Neuron (in vitro differentiated cells): ENCODE data around the gene NPIPA1.

DNA sequence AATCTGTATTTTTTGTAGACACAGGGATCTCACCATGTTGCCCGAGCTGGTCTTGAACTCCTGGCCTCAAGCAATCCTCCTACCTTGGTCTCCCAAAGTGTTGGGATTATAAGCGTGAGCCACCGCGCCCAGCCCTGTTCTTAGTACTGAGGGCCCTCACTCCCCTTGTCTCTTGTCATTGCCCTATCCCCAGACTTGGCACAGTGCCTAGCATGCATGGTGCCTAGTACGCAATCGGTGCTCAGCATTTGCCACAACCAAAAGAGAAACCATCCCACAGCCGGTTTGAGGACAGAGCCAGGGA is 274.2 kb downstream of the MRTFB start:
- PRO-cap: no peak

GRCh38 chr16:14937135-14937621 is at the start of gene NPIPA1:
NPIPA1 (plus strand) TSS chr16:14937443.
- PRO-cap: no peak

- PRO-cap: no peak
Measured at GRCh38 chr16:15032482-15032966, 23.4 kb downstream of the NTAN1 start.

GRCh38 chr16:15604914-15605458 is 38.0 kb downstream of the MARF1 start:
- PRO-cap: no peak

DNA sequence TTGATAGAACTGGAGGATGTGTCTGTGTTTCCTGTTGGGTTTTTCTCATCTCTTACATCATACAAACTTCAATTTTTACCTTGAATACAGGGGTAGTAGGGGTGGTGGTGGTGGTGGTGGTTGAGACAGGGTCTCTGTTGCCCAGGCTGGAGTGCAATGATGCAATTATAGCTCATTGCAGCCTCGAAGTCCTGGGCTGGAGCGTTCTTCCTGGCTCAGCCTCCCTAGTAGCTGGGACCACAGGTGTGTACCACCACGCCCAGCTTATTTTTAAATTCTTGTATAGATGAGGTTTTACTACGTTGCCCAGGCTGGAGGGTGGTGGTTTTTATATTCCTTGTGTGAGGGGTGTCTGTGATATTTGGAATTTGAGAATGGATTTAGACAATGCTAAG is 53.4 kb downstream of the NDE1 start:
- PRO-cap: no peak

GRCh38 chr16:15747526-15747925 is 97.5 kb downstream of the NDE1 start:
- PRO-cap: no peak

DNA sequence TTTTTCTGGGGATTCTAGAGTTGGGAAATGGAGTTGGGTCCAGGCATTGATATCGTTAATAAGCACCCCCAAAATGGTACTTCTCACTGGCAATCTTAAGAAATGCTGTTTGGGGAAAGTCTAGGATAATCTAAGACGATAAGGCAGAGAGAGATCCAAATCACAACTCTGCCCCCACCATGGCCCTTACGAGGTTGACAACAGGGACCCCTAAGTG is 282 bp downstream of the MYH11 start:
- PRO-cap: no peak

- PRO-cap: no peak
Measured at GRCh38 chr16:15885620-15886358, 2.6 kb downstream of the CEP20 start.

DNA sequence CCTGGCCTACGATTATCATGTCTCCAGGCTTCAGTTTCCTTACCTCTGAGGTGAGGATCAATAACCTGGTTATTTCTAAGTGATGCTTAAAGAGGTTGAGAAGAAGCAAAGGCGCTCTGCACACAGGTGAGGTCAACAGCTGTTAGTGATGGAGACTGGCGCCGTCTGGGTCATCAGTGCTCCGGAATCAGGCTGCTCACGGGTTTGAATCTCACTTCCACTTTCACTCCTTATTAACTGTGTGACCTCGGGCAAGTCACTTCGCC is 735 bp upstream of the ABCC1 start:
- PRO-cap: no peak

GRCh38 chr16:15954730-15955133 is 5.3 kb downstream of the ABCC1 start:
- PRO-cap: no peak

DNA sequence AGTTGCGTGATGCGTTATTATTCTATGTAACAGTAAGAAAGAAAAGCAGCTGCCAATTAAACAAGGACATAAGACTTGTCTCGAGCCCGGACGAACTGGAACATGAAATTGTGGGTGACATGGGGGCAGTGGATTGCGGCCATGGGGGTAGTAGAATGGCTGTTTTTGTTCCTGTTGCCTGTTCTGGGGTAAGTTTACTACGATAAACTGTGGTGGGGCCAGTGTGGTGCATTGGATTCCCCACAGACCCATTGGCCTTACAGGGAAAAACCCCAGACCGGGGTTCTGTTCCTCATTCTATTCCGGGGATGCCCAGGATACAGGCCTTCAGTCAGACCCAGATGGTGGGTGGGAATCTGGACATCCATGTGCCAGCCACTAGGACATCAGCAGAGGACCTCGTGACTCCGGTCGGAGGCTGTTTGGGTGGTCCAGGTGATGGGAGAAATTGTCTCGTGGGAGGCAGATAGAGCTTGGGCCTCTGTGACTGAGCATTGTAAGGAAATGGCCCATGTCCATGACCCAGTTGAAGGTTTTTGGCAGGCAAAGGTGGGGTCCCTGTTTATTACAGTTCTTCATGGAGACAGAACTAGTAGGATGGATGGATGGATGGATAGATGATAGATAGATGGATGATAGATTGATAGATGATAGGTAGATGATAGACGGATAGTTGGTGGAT is 88.2 kb downstream of the ABCC1 start:
- PRO-cap: no peak

DNA sequence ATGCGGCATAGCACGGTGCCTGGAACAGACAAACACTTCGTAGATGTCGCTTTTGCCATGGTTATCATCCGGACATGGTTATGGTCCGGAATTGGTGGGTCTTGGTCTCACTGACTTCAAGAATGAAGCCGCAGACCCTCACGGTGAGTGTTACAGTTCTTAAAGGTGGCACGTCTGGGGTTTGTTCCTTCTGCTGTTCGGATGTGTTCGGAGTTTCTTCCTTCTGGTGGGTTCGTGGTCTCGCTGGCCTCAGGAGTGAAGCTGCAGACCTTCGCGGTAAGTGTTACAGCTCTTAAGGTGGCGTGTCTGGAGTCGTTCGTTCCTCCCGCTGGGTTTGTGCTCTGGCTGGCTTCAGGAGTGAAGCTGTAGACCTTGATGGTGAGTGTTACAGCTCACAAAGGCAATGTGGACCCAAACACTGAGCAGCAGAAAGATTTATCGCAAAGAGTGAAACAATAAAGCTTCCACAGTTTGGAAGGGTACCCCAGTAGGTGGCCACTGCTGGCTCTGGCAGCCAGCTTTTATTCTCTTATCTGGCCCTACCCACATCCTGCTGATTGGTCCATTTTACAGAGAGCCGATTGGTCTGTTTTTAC is 119.5 kb downstream of the ABCC6 start:
- PRO-cap: no peak

DNA sequence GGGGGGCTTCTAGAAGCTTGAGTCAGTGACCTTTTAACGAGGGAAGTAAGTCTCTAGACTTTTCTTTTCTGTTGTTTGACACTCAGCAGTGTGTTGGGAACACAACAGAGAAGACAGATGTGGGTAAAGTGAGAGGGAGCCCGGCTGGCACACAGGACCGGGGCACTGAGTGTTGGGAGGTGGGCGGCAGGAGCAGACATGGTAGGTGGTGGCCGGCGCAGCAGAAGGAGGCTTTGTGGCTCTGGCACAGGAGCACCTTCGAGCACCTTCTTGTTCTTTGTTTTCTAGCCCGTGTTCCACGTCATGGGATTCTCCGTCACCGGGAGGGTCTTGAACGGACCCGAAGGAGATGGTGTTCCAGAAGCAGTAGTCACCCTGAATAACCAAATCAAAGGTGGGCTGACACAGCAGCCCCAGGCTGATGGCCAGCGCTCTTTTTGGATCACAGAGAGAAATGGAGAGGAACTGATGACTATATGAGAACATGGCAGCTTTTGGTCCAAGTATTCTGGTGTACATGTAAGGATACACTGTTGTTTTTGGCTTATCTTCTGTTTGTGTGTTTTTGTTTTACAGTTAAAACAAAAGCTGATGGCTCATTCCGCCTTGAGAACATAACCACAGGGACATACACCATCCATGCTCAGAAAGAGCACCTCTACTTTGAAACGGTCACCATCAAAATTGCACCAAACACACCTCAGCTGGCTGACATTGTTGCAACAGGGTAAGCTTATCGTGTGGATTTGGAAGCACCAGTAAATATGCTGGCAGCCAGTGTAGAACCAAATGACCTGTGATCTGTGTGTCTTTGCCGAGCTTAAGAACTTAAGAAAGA is 23.3 kb downstream of the NOMO3 start:
- PRO-cap: no peak

DNA sequence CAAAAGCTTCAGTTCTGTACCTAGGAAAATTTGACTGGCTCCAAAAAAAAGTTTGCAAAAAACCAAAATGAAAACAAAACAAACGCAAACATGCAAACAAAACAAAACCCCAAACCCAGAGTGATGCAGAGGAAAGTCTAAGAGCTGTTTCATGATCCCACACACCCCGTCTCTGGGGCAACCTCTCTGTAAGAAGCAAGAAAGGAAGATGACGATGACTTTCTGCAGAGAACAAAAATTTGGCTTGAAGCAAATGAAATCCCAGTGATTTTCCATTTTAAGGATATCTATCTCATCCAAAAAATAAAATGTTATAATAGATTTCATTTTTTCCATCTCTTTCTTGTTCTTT is 181.1 kb downstream of the XYLT1 start:
- PRO-cap: no peak

DNA sequence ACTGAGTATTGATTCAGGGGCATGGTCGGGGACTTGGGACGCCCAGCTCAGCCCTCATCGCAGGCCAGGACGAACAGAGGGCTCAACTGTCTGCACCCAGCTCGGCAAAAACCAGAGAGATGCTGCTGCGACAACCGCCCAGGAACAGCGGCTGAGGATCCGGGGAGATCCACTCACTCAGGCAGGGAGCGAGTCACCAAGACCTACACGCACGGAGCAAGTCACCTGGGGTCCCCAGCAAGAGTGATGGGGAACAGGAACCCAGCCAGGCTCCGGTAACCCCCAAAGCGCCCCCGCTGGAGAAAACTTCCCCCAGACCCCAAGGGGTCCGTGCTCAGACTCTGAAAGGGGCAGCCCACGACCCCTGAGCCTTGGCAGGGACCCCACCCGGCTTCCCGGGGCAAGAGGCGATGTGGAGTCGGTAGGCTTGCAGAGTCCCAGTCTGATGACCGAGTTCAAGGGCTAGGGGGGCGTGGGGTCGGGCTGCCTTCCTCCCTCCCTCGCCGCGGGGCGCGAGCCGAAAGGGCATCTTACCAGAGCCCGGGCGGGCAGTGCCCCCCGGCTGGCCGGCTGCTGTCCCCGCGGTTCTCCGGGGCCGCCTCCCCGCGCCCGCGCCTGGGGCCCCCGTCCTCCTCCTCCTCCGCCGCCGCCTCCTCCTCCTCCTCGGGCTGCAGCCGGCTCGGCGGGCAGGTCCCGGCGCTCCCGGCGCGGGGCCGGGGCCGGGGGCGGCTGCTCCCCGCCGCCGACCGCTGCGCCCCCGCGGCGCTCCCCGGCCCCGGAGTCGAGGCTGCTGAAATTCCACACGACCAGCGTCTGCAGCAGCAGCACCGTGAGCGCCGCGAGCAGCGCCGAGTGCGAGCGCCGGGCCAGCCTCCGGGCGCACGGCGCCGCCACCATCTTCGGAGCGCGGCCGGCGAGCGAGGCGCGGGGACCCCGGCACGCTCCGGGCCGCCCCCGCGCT is 580 bp downstream of the XYLT1 start:
- PRO-cap: bidirectional peak, plus-strand start at position 896 of the sequence, minus-strand start at position 854 of the sequence

DNA sequence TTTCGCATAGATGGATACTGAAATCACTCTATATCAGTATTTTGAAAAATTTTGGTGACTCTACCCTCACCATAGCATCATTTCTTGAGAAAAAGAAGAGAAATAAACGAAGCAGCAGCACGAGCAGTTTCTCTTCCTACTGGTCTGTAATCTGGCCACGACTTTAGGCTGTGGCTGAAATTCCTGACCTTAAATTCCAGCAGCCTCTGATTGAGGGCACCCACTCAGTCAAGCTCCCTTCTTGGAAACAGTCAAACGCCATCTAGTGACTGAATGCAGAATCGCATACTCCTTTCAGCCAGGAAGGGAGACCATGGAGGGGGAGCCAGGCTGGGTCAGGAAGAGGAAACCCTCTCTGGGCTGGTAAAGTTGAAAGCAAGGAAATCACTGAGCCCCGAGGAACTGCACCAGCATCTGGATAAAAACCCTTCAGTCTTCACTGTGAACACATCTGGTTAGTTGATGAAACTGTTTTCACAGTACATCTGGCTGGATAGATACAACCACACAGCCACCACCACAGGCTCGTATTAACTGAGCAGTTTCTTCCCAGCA is 108.5 kb upstream of the XYLT1 start:
- PRO-cap: no peak

- PRO-cap: no peak
Measured at GRCh38 chr16:17972264-17972649, 364.3 kb downstream of the NPIPA8 start.

DNA sequence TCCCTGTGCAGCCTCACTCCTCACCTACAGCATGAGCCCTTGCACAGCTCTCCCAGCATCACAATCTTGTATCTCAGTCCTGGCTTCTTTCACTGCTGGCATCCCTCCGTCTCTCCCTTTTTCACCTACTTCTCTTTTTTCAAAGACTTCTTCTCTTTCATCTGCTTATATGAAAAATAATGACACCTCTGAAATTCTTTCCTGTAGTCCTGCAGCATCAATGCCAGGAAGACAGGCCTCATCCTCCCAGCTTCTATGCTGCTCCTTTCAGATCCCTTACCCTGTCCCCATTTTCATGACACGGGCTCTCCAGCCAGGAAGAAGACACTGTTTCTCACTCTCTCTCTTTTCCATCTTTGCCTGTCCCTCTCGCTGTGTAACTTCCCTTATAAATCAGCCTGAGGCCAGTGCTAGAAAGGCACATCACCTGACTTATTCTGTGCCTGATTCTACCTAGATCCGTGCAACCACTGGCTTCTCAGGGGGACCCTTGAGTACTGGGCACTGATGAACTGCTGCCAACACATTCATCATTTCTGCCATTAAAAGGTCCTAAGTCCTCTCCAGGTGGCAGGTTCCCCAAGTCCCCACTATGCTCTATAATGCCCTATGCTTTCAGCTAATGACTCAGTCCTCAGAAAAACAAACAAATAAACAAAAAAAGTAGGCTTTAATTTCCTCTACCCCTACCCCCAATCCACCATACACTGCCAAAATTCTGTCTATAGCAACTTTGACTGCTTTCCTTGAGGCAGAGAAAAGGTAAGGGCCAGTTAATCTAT is 60.0 kb upstream of the ARL6IP1 start:
- PRO-cap: no peak

- PRO-cap: no peak
Measured at GRCh38 chr16:18869343-18869602, 56.9 kb downstream of the SMG1 start.

DNA sequence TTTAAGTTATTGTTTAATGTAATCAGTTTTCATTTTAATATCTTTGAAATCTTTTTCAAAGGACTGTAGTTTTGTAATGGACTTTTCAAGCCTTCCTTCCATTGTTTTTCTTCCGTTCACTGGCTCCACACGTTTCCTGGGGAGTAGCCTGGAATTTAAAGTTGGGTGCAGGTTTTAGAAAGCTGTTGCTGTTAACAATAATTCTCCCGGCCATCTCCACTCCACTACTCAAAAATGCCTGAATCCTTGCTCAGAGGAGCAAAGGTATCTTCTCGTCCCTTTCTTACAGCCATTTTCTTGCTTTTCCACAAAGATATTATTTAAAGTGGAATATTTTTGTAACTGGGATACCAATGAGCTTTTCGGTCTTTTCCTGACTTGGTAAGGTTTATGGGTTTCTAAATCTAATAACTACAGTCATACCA is 4.7 kb upstream of the COQ7 start:
- PRO-cap: no peak